ENCODE data around the genes TRAPPC6A and ERCC1.

GRCh38 chr19:44756166-44756442 lies 7.6 kb downstream of the BCL3 start:
- RRBS = no CpG with 5 or more reads among the region's 5 CpGs

GRCh38 chr19:44770434-44771068 lies 7.1 kb upstream of the CBLC start:
- RRBS = no CpG with 5 or more reads among the region's 20 CpGs

DNA sequence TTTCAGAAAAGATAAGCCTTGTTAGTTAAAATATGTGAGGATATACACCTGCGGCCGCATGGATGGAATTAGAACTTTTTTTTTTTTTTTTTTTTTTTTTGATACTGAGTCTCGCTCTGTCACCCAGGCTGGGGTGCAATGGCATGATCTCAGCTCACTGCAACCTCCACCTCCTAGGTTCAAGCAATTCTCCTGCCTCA lies 3.1 kb upstream of the BCAM start:
- RRBS = no CpG with 5 or more reads among the region's 3 CpGs

- RRBS = 4% methylated on average over 5 of the region's 40 CpGs
These were observed 771 bp downstream of the NECTIN2 start for GRCh38 chr19:44846676-44847459.

GRCh38 chr19:44848579-44849455 lies 2.7 kb downstream of the NECTIN2 start:
- RRBS = 71% methylated on average over 2 of the region's 23 CpGs

DNA sequence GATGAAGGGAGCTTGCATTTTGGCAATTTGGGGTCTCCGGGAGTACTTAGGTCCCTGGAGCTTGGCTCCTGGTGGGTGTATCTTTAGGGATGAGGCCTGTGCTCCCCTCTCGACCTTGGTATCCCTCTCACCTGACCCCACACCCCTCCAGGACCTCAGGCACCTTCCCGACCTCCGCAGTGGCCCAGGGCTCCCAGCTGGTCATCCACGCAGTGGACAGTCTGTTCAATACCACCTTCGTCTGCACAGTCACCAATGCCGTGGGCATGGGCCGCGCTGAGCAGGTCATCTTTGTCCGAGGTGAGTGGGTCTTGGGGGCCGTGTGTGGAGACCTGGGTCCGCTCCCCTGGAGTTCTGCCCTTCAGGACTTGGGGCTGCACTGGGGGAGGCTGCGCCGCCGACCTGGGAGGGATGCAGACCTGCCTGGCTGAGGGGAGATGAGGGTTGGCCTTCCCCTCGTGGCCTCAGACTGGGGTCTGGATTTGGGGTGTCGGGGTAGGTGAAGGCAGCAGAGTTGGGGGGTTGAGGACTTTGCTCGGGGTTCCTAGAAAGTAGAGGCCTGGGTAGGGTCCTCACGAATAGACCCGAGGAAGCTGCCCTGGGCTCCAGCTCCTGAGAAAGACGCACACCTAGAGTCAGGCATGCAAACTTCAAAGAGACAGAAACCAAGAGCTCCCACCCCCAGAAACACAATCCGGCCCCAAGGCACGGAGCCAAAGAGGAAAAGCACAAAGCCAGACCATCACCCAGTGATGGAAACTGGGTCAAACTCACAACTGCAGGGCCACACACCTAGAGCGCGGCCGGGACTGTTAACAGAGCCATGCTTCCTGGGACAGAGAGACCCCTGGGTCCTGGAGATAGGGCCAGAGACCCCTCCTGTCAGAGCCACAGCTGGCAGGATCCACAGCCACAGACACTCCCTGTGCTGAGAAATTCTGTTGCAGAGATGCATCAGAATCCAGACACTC lies 16.6 kb upstream of the TOMM40 start:
- RRBS = 69% methylated on average over 2 of the region's 26 CpGs

GRCh38 chr19:44875769-44876845 lies 14.9 kb upstream of the TOMM40 start:
- RRBS = no CpG with 5 or more reads among the region's 32 CpGs

GRCh38 chr19:44903439-44904169 lies 2.0 kb upstream of the APOE start:
- RRBS = 32% methylated on average over 18 of the region's 27 CpGs

GRCh38 chr19:44944627-44945243 lies 1.1 kb upstream of the APOC2 start:
- RRBS = no CpG with 5 or more reads among the region's 10 CpGs

GRCh38 chr19:44955478-44956021 lies 370 bp downstream of the CLPTM1 start:
- RRBS = 2% methylated on average over 11 of the region's 35 CpGs

GRCh38 chr19:45008080-45008859 lies 7.0 kb downstream of the RELB start:
- RRBS = no CpG with 5 or more reads among the region's 10 CpGs

DNA sequence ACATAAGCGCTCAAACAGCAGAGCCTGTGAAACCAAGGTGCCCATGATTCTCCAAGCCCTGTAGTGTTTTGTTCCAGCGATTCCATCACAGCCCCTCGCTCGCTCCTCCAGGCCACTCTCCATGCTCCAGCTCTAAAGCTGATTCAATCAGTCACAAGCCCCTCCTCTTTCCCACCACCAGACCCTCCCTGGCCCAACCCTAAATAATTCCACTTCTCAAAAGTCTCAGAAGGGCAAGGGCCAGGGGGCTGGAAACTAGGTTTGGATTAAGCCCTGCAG lies 1.6 kb downstream of the ZNF296 start:
- RRBS = no CpG with 5 or more reads among the region's 4 CpGs

DNA sequence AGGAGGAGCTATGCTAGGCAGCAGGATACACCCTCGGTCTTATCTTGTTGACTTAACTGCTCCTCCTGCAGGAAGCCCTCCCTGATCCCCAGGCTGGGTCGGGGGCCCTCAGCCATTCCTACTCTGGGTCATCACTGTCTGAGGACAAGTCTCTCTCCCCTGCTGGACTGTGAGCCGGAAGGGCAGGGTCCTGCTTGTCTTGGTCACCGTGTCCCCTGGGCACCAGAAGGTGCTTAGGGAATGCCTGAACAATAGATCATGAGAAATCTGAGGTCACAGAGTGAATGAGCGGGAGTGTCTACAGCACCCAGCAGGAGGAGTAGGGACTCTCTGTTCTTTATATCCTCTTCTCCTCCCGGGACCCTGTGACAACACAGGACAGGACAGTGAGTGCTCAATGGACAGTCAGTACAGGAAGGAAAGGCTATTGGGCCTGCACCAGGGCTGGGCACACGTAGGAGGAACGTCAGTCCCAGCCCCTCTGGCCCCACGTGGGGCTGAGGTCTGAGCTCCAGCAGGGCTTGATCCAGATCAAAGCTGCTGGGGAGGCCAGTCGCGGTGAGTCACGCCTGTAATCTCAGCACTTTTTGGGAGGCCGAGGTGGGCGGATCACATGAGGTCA lies 6.5 kb downstream of the NKPD1 start:
- RRBS = no CpG with 5 or more reads among the region's 14 CpGs

- RRBS = no CpG with 5 or more reads among the region's 20 CpGs
These were observed 6.1 kb upstream of the NKPD1 start for GRCh38 chr19:45166623-45167480.

DNA sequence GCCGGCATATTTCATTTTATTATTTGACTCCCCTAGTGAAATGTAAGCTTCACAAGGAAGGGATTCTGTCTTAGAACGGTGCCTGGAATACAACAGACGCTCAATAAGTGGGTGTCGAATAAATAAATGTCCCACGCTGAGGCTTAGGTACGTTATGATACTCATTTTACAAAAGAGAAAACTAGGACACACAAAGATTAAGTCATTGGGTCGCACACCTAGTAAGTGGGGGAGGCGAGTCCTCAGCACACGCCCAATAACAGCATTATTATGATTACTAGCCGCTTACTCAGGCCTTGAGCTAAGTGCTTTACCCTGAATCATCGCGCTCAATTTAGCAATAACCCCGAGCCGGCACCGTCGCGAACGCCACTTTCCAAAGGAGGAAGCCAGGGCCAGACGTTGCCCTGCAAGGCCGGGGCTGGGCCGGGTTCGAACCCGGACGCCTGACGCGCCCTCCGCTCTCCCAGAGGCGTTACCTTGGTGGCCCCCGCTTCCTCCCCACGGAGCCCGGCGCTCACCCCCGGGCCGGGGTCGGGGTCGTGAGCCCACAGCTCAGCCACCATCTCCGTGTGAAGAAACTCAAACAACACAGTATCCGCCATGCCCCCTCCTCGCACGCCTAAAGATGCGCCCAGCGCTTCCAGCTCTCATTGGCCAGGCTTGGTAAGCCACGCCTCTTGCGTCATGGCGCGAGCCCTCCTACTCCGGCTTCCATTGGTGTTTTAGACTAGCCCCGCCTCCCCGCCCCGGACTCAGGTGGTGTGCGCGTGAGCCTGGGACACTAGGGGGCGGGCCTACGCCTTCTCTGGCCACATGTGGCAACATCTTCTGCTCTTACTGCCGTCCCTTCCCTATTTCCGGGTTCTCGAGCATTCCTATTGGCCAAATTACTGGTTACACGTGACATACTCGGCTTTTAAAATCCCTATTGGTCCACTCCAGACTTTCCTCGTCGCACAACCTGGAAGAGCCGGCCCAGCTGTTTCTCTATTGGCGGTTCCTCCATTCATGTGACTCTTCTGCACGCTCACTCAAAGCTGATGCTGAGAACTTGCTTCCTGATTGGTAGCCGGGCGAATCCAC lies at the start of gene TRAPPC6A:
TRAPPC6A (minus strand) TSS at position 624 of the 1,086 bp plus-strand sequence.
- RRBS = 1% methylated on average over 27 of the region's 66 CpGs

- RRBS = no CpG with 5 or more reads among the region's 5 CpGs
These were observed 28.7 kb downstream of the MARK4 start for GRCh38 chr19:45279697-45280311.

DNA sequence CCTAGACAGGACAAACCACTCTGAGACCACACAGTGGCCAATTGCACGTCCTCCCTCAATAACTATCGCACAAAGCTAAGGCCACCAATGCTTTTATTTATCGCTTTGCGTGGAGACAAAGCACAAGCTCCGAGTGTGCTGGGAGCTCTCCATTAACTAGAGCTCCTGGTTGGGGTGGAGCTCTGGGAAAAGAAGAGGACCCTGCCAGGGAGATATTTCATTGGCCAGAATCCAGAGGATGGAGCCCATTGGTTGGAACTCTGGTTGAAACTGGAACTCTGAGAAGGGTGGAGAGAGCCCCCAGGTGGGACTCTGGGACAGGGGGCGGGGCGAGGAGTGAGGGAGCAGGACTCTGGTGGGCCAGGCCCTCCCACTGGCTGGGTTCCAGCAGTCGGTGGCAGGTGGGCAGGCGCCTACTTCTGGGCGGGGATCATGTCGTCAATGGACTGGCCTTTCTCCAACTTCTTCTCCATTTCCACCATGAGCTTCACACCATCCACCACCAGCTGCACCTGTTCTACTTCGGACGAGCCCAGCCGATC lies 16.3 kb downstream of the CKM start:
- RRBS = no CpG with 5 or more reads among the region's 14 CpGs

DNA sequence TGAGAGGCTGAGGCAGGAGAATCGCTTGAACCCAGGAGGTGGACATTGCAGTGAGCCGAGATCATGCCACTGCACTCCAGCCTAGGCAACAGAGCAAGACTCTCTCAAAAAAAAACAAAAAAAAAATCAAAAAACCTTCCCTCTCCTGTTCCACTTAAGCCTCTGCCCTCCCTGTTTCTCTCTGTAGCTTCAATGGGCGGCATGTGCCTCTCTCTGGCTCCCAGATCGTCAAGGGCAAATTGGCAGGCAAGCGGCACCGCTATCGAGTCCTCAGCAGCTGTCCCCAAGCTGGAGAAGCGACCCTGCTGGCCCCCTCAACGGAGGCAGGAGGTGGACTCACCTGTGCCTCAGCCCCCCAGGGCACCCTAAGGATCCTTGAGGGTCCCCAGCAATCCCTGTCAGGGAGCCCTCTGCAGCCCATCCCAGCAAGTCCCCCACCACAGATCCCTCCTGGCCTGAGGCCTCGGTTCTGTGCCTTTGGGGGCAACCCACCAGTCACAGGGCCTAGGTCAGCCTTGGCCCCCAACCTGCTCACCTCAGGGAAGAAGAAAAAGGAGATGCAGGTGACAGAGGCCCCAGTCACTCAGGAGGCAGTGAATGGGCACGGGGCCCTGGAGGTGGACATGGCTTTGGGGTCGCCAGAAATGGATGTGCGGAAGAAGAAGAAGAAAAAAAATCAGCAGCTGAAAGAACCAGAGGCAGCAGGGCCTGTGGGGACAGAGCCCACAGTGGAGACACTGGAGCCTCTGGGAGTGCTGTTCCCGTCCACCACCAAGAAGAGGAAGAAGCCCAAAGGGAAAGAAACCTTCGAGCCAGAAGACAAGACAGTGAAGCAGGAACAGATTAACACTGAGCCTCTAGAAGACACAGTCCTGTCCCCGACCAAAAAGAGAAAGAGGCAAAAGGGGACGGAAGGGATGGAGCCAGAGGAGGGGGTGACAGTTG lies 1.8 kb downstream of the POLR1G start:
- RRBS = no CpG with 5 or more reads among the region's 17 CpGs

DNA sequence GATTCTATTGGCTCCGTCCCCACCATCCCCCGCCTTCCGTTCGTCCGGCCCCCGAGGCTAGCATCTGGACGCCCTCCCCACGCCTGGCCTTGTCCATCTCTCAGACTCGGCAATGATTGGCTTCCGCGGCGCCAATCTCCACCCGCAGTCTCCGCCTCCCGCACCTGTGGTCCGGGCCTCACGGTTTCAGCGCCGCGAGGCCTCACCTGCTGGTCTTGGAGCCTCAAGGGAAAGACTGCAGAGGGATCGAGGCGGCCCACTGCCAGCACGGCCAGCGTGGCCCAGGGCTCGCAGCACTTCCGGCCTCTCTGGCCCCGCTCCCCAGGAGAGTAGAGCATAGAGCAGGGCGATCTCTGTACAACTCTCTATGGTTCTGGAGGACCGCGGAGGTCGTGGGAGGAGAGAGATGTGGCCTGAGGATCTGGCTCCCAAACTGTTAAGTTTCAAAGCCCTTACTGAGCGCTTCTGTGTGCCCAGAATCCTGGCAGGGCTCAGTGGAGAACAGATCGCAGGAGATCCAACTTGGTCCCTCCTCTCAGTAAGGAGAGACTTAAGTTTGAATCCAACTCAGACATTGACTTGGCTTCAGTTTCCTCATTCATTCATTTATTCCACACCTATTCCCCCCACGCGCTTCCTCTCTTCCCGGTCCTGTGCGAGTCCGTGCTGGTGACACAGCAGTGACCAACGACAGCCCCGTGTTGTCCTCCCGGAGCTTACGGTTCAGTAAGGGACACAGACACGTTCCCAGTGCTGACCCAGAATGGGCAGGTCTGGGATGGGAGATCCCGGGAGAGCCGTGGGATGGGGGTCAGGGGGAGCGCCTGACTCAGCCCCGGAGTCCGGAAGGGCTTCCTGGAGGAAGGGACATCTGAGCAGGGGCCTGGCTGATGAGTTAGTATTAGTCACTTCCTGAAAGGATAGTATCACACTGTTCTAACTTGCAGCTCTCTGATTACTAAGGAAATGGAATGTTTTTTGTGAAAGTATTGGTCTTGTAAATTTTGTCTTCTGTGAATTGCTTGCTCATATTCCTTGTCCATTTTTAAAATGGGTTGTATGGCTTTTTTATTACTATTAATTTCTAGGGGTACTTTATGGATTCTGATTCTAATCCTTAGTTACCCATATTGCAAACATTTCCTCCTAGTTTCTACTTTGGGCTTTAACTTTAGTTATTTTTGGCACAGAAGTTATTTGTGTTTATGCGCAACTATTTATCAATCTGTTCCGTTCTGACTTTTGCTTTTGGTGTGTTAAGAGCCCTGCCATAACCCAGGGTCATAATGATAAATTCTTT lies at the start of gene ERCC1:
ERCC1 (minus strand) TSS at position 301 of the 1,300 bp plus-strand sequence.
- RRBS = 2% methylated on average over 27 of the region's 50 CpGs

- RRBS = 70% methylated on average over 3 of the region's 49 CpGs
These were observed 5.0 kb downstream of the FOSB start for GRCh38 chr19:45472420-45473554.